Measurements from ENCODE around the gene ERGIC1.

DNA sequence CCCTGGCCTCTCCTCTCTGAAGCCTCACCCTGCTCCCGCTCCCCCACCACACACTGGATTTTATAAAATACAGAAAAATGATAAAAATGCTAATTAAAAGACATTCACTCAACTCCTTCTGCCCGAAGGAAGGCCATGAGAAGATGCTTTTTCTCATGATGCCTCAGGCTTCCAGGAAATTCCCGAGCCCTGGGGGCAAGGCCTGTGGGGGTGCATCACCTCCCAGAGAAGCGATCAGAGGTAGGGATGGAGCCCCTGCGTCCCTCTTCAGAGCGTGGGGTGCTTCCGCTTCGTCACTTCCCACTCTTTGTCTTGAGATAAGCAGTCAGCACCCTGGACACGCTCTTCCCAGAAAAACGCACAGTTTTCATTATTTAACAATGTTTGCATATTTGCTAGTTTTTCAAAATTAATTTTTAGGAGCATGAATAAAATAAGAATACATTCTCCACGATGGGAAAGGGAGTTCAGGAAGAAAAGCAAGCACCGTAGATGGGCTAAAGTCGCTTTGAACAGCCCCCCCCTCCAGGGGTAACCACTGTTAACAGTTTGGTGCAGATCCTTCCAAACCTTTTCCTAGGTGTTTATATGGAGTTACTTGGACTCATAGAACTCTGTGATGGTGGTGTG lies 33.4 kb upstream of the SH3PXD2B start:
- PRO-cap, 2 experiments, result no peak in any of the 2 experiments

- PRO-cap, 2 experiments, result no peak in any of the 2 experiments
These were observed 78.8 kb upstream of the SH3PXD2B start for GRCh38 chr5:172533083-172533474.

DNA sequence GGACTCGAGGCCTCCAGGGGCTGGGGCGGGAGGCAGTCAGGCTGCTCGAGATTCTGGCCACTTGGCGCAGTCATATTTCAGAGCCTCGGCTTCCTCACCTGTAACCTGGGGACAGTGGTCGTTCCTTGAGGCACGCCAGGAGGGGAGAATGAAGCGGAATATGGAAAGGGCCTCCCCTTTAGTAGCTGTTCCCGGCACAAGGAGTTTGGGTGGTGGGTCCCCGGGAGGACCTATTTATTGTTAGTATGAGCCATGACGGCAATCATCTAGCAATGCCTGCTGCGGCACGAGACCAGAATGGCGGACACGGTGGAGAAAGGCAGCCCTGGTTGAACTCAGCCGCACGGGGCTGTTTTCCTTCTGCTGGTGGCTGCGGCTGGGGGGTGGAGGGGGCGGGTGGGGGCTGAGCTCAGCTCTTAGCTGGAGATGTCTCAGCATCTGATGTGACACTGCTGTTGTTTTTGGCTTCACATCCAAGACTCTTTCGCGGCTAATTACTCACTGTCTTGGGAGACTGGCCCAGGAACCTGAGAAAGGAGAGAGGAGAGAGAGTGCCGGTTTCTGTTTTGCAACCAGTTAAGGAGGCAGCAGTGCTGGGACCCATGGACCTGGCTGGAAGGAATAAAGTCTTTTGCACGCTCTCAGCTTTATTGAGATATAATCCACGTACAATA lies 82.1 kb upstream of the NEURL1B start:
- PRO-cap, 2 experiments, result no peak in any of the 2 experiments

DNA sequence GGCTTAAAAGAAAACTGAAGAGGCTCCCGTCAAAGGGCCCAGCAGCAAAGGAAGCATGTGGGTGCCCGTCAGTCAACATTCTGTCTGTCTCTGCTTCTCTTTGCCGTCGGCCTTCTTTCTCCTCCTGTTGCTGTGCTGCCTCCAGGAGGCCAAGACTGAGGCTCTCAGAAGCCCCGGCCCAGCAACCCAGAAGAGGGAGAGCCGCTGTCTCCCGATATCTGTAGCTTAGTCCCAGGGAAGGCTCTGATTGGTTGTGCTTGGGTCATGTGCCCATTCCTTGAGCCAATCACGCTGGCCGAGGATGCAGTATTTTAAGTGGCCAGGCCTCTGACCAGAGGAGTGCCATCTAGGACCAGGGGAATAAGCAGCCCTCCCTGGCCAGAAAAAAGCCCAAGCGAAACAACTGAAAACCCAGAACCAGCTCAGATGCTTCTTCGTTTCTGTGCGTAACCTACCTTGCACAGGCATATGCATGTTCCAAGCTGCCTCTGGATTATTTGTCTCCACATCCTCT lies 67.5 kb upstream of the NEURL1B start:
- PRO-cap, 2 experiments, result no peak in any of the 2 experiments

- PRO-cap, 2 experiments, result no peak in any of the 2 experiments
These were observed 754 bp downstream of the NEURL1B start for GRCh38 chr5:172641519-172642515.

DNA sequence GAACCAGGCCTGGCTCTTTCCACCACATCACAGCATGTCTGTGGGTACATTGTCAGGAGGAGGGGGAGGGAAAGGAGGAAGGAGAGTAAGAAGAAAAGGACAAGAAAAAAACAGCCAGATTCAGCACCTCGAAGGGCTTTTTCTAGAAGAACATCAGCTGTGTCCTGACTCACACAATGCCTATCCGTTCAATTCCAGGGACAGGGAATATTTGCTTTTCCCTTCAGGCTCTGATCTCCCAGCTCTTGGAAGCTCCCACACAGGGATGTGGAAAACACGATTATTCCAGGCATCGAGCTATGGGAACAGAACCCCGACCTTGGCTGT lies 54.1 kb downstream of the NEURL1B start:
- PRO-cap, 2 experiments, result no peak in any of the 2 experiments

DNA sequence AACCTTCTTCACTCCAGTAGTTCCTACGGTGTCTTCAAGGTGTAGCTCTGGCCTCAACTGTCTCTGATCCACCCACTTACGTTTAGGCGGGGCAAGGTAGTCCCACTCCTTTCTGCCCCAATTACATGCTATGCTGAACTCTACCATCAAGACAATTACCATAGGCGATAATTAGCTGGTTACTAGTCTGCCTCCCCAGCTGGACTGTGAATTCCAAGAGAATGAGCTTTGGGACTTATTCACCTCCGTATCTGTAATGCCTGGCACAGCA lies 51.0 kb downstream of the DUSP1 start:
- PRO-cap, 2 experiments, result no peak in any of the 2 experiments

- PRO-cap, 2 experiments, result no peak in any of the 2 experiments
These were observed 34.9 kb downstream of the DUSP1 start for GRCh38 chr5:172736168-172736446.

- PRO-cap, 2 experiments, result peak in 2 of 2 experiments; most common plus-strand start chr5:172769333 (in 1); most common minus-strand start chr5:172769034 (in 2)
These were observed 2.3 kb downstream of the DUSP1 start for GRCh38 chr5:172768273-172769516.

DNA sequence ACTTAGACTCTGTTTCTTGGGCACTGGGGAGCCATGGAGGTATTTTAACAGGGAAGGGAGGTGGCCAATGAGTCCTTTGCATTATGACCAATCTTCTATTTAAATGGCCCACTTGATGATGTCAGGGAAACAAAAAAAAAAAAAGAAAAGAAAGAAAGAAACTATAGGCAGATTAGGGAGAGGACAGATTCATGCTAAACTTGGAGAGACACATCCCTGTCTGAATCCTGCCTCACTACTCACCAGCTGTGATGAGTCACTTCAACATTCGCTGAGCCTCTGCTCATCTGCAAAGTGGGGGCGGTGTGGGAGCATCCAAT lies 17.2 kb upstream of the ERGIC1 start:
- PRO-cap, 2 experiments, result no peak in any of the 2 experiments

DNA sequence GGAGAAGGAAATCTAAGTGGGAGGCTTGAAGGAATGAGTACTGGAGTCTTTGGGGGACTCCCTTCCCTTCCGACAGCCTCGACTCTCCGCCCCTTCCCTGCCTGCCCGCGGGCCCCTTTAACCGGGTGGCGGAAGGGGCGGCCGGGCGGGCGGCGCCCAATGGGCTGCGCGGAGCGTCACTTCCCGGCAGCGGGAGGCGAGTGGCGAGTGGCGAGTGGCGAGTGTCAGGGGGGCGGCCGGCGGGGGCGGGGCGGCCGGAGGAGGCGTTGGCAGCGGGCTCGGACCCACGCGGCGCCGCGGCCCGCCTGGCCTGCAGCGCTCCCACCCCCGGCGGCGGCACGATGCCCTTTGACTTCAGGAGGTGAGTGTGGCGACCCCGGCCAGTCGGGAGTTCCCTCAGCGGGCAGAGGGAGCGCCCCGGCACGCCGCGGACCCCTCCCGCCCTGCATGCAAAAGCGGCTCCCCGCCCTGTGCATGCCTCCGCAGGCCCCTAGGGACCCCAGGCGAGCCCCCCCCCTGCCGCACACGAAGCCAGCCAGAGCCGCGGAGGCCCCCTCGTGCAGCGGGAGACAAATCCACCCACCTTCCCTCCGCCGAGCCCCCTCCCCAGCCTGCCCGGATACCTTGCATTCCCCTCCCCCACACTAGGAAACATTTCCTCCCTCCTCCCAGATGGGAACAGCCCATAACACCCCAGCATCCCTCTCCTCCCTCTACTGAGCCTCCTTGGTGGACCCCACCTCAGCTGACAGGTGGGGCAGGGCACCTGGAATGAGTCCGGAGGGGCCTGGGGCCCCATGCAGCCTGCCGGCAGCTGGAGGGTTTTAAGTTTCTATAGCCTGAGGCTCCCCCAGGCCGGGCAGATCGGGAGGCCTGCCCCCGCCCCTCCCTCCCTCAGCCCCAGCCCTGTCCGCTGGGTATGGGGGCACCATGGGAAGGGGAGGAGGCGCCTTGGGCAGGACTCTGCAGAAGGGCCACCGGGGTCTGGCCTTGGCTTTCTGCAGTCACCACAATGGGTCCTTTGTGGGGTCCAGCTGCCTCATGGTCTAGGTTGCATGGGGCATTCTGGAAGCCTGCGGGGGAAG lies at the start of gene ERGIC1:
Gene ERGIC1 (plus strand): TSS at position 179 of the 1,085 bp plus-strand sequence.
- PRO-cap, 2 experiments, result peak in 2 of 2 experiments; most common plus-strand start position 179 of the sequence (in 2); most common minus-strand start position 90 of the sequence (in 2)

GRCh38 chr5:172835976-172836505 lies 2.0 kb downstream of the ERGIC1 start:
- PRO-cap, 2 experiments, result no peak in any of the 2 experiments

GRCh38 chr5:172850296-172850560 lies 16.2 kb downstream of the ERGIC1 start:
- PRO-cap, 2 experiments, result no peak in any of the 2 experiments

DNA sequence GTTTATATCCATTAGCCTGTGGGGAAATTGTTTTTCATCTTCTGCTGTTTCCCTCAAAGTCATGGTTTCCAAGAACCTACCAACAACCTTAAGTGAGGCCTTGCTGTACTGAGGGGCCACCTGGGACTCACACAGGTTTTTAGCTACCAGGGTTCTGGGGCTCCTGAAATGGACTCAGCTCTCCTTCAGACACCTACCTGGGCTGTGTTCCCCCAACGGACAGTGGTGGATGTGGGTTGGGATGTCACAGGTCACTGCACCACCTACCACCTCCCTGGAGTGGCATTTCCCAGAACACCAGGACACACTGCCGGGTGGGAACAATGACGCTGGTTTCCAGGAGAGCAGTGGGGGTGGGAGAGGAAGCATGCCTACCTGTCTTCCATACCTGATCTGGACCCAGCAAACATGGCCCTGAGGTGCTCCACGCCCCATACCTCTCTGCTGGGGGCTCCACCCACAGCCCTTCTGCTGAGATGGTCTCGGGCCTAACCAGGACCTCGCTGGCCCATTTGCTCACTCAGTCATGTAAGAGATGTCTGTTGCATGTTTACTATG lies 20.9 kb downstream of the ERGIC1 start:
- PRO-cap, 2 experiments, result no peak in any of the 2 experiments

DNA sequence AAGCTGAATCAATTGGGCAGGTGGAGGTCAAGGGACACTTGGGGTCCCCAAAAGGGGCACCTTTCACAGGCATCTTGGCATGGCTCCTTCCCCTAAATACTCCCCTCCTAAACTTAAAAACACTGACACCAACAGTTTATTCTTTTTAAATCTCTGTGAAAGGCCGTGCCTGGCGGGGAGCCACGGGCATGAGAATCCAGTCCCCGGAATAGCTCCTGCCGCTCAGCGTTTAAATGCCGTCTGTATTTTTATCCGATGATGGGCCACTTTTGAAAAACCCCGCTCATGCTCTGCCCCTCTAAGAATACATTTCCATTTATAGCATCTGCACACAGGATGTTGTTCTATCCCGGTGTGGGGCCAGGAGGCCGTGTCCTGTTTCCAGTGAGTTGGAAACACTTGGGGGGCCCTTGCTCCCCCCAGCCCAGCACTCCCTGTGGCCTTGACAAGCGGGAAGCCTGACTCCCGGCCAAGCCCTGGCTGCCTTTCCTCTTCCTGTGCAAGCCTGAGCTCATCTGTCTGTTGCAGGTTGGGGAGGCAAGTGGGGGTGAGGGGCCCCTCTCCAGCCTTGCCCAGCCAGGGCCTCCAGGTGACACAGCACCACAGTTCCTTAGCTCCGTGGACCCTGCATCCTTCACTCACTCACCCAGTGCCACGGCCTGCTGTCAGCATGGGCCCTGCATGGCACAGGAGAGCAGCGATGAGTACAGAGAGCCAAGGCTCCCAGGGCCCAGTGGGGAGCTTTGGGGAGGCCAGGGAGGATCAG lies 39.0 kb downstream of the ERGIC1 start:
- PRO-cap, 2 experiments, result no peak in any of the 2 experiments

DNA sequence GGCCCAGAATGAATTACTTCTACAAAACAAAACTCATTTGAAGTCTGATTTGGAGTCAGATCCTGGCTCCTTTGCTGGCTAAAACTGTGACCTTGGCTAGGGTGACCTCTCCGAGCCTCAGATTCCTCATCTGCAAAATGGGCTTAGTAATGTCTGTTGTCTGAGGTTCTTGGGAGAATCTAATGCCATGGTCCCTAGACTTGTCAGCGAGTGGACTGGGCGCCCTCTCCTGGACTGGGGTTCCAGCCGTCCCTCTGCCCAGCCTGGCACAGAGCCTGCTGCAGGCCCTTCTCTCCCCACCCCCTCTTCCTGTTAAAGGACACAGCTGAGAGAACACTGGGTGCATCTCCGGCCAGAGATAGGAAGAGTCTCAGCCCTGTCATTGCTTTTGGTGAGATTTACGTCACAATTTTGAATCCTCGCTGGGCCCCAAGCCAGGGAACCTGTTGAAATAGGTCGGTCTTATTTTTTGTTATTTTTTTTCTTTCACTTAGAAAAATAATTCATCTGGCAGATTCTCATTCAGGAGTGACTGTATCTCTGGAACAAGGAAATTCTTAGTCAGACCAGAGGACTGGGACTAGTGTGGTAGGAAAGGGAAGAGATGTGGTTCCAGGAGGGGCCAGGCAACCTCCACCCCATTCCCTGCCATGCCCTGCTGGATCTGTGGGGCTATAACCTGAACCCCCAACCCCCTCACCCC lies 48.3 kb upstream of the RPL26L1 start:
- PRO-cap, 2 experiments, result no peak in any of the 2 experiments

DNA sequence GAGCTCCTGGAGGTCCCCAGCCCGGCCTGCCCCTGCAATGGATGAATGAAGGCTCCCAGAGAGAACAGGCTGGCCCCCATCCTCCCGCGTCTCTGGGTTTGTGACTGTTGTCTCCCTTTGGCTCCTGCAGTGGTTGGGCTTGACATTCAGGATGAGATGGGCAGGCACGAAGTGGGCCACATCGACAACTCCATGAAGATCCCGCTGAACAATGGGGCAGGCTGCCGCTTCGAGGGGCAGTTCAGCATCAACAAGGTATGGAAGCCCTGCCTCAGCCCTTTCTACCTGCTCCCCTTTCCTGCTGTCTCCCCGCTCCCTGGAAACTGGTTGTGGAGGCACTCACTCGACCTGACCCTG lies 44.7 kb upstream of the RPL26L1 start:
- PRO-cap, 2 experiments, result no peak in any of the 2 experiments

GRCh38 chr5:172951946-172952682 lies 7.1 kb upstream of the RPL26L1 start:
- PRO-cap, 2 experiments, result no peak in any of the 2 experiments

DNA sequence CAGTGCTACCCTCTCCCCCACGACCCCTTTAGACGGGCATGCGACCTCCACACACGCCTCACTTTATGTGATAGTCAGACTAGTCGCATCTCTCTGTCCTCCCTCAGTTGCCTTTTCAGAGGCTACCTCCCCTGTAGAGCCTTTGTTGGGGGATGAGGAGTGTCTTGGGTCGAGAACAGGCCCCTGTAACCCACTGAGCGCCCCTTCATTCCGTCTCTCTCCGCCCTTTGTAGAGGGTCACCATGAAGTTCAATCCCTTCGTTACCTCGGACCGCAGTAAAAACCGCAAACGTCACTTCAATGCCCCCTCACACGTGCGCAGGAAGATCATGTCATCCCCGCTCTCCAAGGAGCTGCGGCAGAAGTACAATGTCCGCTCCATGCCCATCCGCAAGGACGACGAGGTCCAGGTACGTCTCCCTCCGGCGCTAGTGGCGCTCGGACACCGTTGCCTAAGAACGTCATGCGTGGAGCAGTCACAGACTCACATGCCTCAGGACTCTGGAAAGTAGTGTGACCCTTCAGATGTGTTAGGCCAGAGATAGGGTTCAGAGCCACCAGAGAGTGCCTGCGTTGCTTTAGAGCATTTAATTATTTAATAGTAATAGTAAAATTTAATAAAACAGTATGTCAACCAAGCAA lies 529 bp downstream of the RPL26L1 start:
- PRO-cap, 2 experiments, result peak in 1 of 2 experiments; most common plus-strand start position 141 of the sequence (in 1)

DNA sequence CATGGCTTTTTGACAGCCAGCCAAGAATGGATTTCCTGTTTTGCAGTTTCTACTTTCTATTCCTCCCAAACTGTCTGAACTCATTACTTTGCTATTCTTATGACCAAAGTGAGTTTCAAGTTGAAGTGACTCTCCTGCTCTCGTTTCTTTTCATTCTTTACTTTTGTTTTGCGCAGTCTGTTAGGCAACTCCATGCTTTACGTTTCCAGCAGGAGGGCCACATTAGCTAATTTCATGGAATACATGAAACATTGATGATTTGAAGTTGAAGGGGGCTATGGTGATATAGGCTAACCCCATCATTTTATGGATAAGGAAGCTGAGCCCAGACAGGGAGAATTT lies 20.7 kb upstream of the CREBRF start:
- PRO-cap, 2 experiments, result no peak in any of the 2 experiments